ENCODE results near the genes PIGL, UBB, TNFRSF13B and PLD6.

DNA sequence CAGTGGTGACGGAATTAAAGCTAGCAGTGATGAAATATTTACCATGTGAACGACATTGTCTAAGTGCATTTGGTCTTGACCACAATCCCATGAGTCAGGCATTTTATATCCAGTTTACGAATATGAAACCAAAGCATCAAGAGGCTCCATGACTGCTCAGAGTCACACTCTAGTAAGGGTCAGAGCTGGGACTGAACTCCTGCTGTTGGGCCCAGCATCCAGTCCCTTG is 61.1 kb upstream of the ADORA2B start:
- PRO-cap = no peak
- RRBS = no CpG with 5 or more reads among the region's 3 CpGs

DNA sequence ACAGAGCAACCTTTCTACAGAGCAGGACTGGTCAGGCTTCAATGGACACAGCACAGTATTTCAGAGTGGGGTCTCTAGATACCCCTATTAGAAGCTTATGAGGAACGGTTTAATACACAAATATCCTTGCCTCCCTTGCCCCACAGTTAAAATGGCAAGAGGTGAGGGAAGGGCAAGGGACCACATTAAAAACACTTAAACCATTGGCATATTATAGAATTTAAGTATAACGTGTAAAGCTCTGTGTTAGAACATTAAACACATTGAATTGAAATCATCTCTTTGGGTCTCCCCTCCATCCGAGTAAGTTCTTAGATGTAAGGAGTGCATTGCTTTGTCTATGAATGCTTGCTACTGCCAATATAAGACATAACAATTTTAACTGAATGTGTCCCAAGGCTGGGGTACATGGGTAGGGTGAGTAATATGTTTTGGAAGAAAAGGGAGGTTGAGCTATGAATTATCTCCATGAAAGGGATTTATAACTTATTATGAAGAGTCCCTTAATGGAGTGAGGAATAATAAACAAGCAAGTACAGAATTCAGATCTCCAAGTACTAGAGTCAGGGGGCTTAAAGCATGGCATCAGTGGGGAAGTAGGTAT is 25.9 kb downstream of the TTC19 start:
- PRO-cap = no peak
- RRBS = no CpG with 5 or more reads among the region's 3 CpGs

GRCh38 chr17:16026423-16026729 is 26.8 kb downstream of the TTC19 start:
- PRO-cap = no peak
- RRBS = no CpG with 5 or more reads among the region's 1 CpG

- PRO-cap = no peak
- RRBS = no CpG with 5 or more reads among the region's 2 CpGs
Measured at GRCh38 chr17:16057828-16058187, 58.2 kb downstream of the TTC19 start.

DNA sequence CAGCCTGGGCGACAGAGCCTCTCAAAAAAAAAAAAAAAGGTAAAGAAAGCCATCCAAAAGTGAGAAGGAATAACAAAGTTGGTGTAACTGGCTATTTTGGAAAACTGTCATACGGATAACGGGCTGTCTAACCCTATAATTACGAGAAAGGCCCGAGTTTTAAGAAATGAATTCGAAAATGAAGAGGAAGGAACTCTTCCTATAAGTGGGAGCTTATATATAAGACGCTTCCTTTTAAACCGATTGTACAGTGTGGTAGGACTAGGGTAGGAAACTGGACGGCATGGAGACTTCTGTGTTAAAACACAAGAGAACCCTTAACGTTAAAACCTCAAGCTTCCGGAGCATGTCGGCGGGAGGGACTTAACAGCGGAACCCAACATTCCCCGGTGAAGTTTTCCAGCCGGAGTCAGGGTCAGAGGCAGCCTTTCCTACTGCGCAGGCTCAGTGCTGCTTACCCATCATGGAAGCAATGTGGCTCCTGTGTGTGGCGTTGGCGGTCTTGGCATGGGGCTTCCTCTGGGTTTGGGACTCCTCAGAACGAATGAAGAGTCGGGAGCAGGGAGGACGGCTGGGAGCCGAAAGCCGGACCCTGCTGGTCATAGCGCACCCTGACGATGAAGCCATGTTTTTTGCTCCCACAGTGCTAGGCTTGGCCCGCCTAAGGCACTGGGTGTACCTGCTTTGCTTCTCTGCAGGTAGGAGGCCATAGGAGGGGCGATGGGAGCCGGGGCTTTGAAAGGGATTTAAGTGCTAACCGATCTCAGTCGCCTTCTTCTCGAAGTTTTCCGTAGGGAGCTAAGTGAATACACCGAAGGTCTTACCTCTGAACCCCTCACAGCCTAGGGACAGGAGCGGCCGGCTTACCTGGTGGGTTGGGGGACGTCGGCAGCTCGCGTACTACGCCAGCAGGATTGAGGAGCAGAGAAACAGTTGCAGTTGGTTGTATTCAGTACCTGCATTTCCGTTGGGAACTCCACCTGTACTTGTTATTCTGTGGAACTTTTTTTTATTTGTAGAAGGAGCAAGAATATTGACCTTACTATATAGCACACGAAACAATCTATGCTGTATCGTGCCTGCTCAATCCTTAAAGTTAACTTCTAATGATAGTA is at the start of gene PIGL:
Gene PIGL, plus strand, starts transcription at position 447 of the 1,115 bp plus-strand sequence.
- PRO-cap = bidirectional peak, plus-strand start at position 461 of the sequence, minus-strand start at position 365 of the sequence
- RRBS = 0% methylated on average over 11 of the region's 44 CpGs

DNA sequence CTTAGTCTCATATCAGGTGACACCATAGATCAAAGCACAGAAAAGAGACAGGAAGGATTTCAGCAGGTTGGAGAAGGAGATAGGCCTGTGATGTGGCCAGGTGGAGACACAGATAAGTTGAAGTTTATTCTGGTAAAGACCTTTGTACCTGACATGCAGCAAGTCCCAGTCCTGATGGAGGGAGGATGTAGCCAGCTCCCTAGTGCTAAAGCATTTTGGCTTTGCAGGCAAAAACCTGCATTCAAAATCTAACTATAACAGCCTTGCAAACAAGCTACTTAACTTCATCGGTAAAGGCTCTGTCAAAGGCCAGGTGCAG is 54.9 kb downstream of the CENPV start:
- PRO-cap = no peak
- RRBS = no CpG with 5 or more reads among the region's 1 CpG

DNA sequence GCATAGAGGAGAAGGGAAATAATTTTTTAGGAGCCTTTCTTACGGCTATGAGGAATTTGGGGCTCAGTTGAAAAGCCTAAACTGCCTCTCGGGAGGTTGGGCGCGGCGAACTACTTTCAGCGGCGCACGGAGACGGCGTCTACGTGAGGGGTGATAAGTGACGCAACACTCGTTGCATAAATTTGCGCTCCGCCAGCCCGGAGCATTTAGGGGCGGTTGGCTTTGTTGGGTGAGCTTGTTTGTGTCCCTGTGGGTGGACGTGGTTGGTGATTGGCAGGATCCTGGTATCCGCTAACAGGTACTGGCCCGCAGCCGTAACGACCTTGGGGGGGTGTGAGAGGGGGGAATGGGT is at the start of gene UBB:
Gene UBB, plus strand, starts transcription at position 205 of the 352 bp plus-strand sequence.
- PRO-cap = bidirectional peak, plus-strand start at position 209 of the sequence, minus-strand start outside the sequence
- RRBS = no CpG with 5 or more reads among the region's 22 CpGs

- PRO-cap = no peak
- RRBS = no CpG with 5 or more reads among the region's 8 CpGs
Measured at GRCh38 chr17:16438194-16438558, 22.8 kb downstream of the TRPV2 start.

- PRO-cap = no peak
- RRBS = no CpG with 5 or more reads among the region's 10 CpGs
Measured at GRCh38 chr17:16465959-16466836, 25.8 kb downstream of the LRRC75A start.

GRCh38 chr17:16488514-16489071 is 3.4 kb downstream of the LRRC75A start:
- PRO-cap = no peak
- RRBS = no CpG with 5 or more reads among the region's 6 CpGs

DNA sequence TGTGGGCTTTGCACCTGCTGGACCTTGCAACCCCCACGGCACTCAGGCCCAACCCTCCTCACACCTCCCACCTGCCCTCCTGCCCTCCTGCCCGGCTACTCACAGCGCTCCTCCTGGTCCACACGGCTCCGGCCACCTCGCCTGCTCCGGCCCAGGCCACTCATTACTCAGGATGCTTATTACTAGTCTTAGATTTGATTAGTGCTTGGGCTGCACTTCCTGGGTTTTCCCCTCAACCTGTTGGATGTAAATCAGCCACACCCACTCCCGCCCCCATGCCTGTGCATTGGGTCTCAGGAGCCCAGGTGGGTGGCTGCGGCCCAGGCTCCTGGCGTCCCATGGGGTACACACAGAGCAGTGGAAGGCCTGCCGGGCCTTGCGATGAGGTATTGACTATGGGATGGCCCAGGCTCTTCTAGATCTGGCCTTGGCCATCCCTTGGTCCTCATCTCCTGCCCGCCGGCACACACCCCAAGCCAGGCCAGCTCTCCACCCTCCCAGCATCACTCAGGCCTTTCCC is at the start of gene TNFRSF13B:
Gene TNFRSF13B, minus strand, starts transcription at position 207 of the 520 bp plus-strand sequence.
- PRO-cap = no peak
- RRBS = 92% methylated on average over 7 of the region's 14 CpGs

- PRO-cap = no peak
- RRBS = no CpG with 5 or more reads among the region's 4 CpGs
Measured at GRCh38 chr17:16976100-16976622, 4.2 kb upstream of the TNFRSF13B start.

GRCh38 chr17:16979674-16980222 is 7.8 kb upstream of the TNFRSF13B start:
- PRO-cap = no peak
- RRBS = no CpG with 5 or more reads among the region's 7 CpGs

GRCh38 chr17:17031952-17032416 is 10.3 kb upstream of the MPRIP start:
- PRO-cap = no peak
- RRBS = no CpG with 5 or more reads among the region's 7 CpGs

DNA sequence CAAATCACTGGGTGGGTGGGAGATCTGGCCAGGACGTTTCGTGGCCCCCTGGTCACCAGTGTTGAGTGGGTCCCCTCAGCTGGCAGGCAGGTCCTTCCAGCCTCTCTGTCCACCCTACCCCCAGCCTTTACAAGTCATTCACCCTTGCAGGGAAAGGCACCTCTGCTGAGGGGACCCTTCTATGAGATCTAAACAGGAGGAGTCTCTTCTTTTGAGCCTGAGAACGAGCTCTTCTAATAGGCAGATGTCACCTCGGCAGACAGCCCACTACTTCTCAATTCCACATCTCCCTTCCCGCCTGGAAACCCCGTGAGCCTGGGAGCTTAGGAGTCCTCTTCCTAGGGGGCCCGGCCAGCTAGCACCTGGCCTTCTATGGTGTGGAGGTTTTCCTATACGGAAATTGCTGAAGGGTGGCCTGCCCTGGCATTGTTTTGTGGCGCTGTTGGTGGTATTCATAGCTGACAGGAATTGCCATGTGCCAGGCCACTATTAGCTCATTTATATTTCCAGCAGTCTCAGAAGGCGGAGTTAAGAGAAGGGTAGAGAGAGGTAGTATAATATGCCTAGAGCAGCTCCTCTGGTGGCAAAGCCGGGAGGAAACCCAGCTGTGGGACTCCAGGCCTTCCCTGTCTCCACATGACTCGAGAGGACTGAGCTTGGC is 13.3 kb downstream of the MPRIP start:
- PRO-cap = no peak
- RRBS = no CpG with 5 or more reads among the region's 12 CpGs

- PRO-cap = no peak
- RRBS = no CpG with 5 or more reads among the region's 14 CpGs
Measured at GRCh38 chr17:17126467-17126994, 79.6 kb downstream of the PLD6 start.

- PRO-cap = no peak
- RRBS = no CpG with 5 or more reads among the region's 3 CpGs
Measured at GRCh38 chr17:17136146-17136516, 70.0 kb downstream of the PLD6 start.

DNA sequence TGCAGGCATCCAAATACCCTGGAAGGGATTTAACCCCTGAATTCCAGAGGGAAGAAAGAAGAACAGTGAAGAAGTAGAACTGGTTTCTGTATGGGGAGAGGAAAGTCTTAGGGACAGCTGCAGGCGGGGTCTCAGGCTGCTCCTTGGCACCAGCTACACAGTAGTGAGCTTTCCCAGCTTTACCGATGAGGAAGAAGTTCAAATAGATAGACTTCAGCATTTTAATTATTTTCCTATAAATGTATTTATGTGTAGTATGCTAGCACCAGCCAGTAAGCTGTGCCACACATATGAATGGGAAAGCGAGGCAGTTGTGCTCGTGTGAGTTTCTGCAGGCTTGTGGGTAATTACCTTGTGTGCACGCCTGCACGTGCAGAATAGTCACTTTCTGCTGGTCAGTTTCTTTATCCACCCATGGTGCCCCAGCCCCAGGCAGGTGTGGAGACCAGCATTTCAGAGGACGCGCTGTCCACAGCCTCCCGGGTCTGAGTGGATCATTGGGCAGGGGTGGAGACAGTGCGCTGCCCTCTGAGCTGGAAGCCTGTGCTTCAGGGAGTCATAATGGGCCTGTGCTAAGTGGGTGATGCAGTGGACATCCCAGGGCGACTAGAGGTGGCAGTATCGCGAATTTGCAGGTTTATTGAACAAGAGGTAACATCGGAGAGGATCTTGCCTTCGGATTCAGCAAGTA is 18.3 kb downstream of the PLD6 start:
- PRO-cap = no peak
- RRBS = no CpG with 5 or more reads among the region's 15 CpGs

GRCh38 chr17:17206060-17207162 is at the start of gene PLD6:
Gene PLD6, minus strand, starts transcription at chr17:17206333.
- PRO-cap = unidirectional peak, minus-strand start at chr17:17206204; unidirectional peak, minus-strand start at chr17:17206333
- RRBS = no CpG with 5 or more reads among the region's 96 CpGs

GRCh38 chr17:17305218-17305861 is 2.2 kb downstream of the NT5M start:
- PRO-cap = no peak
- RRBS = no CpG with 5 or more reads among the region's 11 CpGs

Data from kidney (tissue), 2 donors.